GM23338 (cell line): ENCODE measurements around a stretch of chr2.

- PRO-cap: no peak
- RAMPAGE, long total RNA: no peak
Observed at GRCh38 chr2:217398850-217399262, 539.0 kb upstream of the TNP1 start.

DNA sequence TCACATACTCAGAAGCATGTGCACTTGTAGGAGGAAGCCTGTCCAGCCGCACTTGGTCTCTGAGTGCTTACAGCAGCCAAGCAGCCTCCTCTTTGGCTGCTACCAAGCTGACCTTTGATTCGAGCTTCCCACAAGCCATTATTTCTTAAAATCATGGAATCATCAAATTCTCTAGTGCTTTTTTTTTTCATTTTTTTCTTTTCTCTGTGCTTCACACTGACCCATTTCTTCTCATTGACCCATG is 550.1 kb upstream of the TNP1 start:
- PRO-cap: no peak
- RAMPAGE, long total RNA: no peak

DNA sequence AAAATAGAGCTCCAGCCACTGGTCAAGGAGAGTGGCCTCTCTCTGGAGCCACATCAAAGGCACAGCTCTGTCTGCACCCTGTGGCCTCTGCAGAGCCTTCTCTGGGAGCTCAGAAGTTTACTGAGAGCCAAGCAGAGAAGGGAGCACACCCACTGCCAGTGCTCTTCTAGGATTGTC is 447.2 kb downstream of the TNS1 start:
- PRO-cap: no peak
- RAMPAGE, long total RNA: no peak

DNA sequence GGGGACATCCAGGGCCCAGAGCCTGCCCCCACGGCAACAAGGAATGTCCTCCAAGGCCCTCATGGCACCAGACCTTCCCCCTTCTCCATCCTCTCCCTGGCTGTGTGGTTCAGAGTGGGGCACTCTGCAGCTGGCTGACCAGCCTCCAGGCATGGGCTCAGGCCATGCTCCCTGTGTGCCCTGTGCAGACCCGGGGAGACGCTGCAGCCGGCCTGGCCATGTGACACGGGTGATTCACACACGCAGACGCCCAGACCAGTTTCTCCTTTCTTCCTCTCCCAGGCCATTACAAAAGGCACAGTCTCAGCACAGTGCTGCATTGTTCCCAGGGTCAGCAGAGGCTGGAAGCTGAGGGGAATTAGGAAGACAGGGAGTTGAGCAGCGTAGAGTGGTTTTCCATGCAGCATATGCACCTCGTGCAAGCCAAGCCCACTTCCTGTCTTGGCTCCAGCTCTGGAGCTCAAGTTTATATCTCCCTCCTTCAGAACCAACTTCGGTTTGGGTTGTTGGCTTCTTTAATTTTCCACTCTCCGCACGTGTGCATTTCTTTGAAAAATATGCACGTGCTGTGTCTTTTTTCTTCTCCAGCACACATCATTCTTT is 288.5 kb downstream of the TNS1 start:
- PRO-cap: no peak
- RAMPAGE, long total RNA: no peak

DNA sequence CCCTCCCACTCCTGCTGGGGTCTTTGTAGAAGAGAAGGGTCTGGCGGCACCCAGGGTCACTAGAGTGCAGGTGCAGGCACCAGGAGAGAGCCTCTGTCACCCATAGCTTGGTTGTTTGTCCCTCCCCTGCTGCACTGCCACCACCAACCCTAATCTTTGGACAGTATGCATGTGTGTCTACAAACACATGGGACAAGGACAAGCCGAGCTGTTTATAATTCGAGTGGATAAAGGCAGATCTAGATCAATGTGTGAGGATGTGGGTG is 199.3 kb downstream of the TNS1 start:
- PRO-cap: no peak
- RAMPAGE, long total RNA: no peak

- PRO-cap: no peak
- RAMPAGE, long total RNA: no peak
Observed at GRCh38 chr2:217808479-217808943, 194.3 kb downstream of the TNS1 start.

DNA sequence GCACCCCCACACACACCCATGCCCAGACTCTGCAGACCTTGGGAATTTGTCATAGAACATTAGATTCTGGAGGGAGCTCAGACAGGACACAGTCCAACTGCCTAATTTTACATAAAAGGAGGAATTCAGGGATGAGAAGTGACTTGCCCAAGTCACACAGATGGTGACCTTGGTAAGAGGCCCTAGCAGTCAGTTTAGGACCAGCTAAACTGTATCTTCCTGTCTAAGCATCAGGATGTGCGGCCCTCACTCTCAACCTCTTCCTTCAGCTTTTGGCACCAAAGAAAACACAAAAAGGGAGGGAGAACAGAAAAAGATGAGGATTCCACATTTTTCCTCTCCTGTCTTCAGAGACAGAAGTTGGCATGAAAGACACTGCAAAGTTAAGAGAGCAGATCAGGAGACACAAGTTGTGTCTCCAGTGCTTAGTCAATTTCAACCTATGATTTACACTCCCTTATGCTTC is 186.8 kb downstream of the TNS1 start:
- PRO-cap: no peak
- RAMPAGE, long total RNA: no peak

DNA sequence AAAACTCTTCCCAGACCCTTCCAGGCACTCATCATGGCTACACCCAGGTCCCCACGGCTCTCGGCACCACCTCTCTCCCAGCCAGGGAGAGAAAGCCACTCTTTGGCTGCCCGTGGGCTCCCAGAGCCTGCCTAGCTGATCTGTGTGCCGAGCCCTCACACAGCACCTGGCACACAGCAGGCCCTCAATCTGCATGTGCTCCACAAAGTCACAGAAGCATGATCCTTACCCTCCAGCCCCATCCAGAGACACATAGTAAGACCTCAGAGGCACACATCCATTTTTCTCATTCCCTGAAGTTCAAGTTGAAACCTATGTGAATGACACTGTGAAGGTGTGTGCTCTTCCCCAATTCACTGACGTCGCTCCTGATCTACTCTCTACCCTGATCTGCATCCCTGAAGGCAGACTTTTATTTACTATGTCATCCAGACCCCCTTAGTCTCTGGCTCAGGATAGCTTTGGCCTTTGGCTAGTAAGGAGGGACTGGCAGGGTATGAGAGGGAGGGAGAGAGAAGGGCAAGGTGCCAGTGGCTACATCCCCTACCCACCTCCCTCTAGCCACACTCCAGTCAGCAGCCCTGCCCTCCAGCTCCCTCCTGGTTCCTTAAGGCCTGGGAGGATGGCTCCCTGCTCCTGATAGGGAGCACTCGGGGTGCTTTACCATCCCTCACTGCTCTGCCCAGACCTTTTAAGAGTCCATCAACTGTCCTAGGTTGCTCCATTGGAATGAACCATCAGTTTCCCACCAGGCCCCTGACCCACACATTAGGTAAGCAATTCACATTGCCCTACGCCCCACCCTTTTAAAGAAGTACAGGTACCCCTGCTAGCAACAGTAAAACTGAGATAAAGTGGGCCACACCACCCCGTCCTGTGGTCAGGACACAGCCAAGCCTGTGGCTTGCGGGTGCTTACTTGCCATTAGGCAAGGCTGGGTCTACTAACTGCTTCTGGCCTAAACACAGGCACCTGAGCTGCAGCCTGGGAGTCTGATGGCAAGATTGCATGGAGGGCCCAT is 177.7 kb downstream of the TNS1 start:
- PRO-cap: no peak
- RAMPAGE, long total RNA: no peak

DNA sequence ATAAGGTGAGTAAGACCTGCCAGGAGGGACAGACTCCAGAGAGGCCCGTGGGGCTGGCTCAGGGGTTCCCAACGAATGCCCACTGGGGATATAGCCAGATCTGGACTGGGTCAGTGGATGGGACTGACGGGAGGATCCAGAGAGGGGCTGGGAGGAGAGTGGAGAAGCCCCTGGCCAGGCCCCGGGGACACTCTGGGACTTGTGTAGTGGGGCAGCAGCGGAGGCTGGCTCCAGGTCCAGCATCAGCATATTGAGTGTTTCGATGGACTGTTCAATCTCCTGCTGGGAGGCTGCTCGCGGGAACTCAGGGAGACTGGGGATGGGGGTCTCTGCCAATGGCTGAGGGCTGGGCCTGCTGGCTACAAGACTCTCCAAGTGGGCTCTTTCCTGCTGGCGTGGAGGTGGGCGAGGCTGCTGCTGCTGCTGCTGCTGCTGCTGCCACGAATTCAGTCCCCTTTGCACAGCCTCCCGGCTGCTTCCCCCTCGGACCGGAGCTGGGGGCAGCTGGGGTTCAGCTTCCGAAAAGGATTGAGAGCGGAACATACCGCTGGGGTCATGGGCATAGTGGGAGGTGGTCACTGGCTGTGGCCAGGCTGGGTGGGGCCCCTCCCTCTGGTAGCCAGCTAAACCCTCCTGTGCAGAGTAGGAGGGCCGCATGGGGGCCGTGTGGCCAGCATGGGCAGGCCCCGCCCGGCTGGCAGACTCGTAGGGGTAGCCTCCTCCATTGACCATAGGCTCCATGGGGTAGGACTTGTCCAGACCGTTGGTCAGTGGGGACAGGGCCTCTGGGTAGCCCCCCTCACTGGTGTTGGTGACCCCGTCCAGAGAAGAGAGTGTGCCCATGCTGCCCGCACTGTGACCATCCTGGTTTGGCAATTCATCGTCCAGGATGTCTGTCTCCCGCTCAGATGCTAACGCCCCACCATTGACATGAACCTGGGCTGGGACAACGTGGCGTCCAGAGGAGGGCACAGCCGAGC is 154.8 kb downstream of the TNS1 start:
- PRO-cap: no peak
- RAMPAGE, long total RNA: no peak

DNA sequence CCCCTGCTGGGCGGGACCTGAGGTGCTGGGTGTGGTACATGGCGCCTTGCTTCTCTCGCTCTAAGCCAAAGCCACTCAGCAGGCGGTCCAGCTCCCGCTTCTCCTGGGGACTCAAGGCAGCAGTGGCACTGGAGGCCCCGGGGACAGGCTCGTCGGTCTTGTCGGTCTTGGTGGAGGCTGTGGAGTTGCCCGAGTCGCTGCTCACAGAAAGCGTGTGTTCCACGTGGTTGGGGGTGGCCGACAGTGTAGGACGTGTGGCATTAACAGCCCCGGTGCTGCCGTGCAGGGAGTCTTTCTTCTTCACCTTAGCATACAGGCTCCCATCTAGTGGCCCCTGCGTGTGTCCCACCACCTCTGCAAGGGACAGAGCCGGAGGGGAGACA is 154.1 kb downstream of the TNS1 start:
- PRO-cap: no peak
- RAMPAGE, long total RNA: no peak

GRCh38 chr2:217879029-217879402 is 123.8 kb downstream of the TNS1 start:
- PRO-cap: no peak
- RAMPAGE, long total RNA: no peak

DNA sequence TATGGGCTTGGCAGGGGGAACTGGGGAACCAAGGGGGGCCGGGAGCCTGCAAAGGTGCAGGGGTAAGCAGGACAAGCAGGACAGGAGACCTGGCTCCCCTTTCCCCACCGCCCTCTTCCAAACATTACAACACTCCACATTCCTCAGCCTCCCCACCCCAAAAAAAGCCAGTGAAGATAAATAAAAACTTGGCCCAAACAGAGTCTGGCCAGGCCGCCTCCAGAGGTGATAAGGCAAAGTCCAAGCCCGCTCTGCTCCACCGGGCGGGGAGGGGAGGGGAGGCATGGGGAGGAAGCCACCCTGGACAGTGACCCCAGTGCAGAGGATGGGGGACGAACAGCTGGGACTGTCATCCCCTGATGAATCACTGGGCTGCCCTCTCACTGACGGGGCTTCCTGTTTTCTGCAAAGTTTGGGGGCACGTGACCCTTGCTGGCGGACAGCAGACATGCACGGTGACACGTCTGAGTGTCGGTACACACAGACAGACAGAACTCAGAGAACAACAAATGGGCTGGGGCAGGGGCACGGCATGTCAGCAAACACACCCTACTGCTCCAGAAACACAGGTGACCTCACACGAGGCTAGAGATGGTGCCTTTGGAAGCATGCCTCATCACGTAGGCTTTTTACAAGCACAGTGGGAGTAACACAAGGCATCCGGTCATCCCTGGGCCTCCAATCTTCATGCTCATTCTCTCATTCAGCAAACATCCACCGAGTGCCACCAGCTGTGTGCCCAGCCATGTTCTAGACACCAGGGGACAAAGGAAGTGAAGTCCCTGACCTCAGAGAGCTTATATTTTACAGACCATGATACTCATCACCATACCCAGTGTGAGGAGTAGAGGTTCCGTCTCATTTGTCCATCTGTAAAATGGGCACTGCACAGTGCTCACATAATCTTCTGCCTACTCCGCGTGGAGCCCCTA is 100.1 kb downstream of the TNS1 start:
- PRO-cap: no peak
- RAMPAGE, long total RNA: no peak

- PRO-cap: bidirectional peak, plus-strand start at chr2:217920235, minus-strand start at chr2:217919895
- RAMPAGE, long total RNA: no peak
Observed at GRCh38 chr2:217919734-217920476, 82.9 kb downstream of the TNS1 start.

GRCh38 chr2:217930232-217931090 is 72.3 kb downstream of the TNS1 start:
- PRO-cap: no peak
- RAMPAGE, long total RNA: no peak

DNA sequence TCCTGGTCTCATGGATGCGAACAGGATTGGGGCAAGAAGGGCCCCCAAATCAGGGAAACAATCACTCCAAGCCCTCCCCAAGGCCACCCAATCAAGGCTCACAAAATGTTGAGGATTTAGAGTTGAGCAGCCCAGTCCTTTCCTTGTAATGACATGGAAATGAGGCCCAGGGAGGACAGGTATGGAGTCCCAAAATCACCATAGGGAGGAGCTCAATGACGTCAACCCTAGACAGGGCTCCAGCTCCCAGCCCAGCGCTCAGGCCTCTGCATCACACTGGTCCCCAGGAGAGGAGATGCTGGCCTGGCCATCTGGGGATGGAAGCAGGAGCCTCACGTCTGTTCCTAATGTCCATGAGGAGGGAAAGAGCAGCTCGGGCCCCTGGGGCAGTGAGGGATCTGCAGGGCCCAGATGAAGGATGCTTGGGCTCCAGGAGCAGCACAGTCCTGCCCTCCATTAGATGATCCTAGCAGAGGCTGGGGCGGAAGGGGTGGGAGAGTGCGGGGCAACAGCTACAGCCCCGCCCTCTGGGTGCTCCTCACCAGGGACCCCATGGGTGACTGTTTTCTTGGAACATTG is 49.9 kb downstream of the TNS1 start:
- PRO-cap: no peak
- RAMPAGE, long total RNA: no peak

DNA sequence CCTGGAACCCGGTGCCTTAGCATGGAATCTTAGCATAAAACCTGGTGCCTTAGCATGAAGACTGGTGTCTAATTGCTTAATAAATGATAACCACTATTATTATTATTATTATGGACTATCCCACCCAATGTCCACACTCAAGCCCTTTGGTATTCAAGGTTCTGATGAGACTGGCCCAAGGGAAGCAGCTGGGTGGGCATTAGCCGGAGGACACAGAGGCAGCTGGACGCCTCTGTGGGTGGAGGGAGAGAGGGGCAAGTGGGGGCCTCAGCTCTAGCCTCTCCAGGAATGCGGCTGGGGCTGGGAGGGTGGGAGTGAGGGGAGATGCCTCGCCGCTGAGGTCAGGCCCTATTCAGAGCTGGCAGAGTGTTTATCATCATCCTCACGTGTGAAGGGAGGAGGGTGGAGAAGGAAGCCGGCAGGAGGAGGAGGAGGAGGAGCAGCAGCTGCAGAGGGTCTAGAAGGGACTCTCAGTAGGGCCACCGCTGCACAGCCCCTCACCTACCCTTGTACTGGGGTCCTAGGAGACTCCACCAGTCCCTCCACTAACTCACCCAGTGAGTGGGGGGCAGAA is 43.1 kb downstream of the TNS1 start:
- PRO-cap: no peak
- RAMPAGE, long total RNA: no peak

- PRO-cap: no peak
- RAMPAGE, long total RNA: no peak
Observed at GRCh38 chr2:218006567-218007208, 3.9 kb upstream of the TNS1 start.

DNA sequence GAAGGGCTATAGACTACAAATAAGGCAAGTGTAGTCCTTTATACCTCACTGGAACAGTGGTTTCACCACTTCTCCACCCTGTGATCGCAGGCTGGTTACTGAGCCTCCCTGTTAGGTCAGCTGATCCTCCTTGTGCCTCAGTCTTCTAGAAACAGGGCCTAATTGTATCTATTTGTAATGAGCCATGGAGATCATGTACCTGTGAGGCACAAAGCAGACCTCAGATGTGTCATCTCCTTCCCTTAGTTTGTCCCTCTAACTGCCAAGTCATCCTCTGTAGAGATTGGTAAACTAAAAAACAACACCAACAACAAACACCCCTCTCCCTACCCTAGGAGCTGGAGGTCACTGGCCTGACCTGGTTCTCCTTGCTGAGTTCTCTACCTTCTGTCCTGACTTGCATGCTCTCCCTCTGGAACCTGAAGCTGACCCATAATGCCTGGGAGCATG is 4.7 kb downstream of the CXCR2 start:
- PRO-cap: no peak
- RAMPAGE, long total RNA: no peak

DNA sequence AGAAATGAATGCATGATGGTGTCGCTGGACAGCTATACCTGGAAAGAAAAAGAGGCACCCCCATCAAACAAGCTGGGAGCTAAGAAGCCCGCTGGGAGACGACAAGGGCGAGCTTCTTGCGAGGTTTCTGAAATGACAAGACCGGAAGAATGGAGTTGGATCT is 383 bp upstream of the ARPC2 start:
- PRO-cap: no peak
- RAMPAGE, long total RNA: no peak

DNA sequence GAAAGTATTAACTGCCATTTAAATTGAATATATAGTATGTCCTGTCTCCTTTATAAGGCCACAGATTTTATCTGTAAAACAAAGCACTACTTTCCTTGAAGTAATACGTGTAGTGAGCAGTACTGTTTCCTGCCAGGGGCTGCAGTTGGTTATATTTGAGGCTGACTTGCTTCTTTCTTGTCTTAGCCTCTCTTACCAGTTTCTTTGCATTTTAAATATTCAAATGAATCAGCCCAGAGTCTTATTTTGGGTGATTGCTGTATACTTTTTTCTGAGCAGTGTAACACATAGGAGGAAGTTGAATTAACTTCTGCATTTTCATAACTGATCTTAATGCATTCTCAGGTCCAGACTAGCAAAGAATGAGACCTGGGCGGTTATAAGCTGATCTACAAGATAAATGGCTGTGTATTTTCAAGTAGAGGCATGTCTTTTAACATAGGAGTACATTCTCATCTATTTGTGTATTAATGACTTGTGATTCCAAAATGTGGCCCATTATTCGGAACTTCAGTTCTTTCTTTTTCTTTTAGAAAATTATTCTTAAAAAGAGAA is 1.8 kb downstream of the ARPC2 start:
- PRO-cap: no peak
- RAMPAGE, long total RNA: no peak